Hematopoietic multipotent progenitor cell (in vitro differentiated cells): Measurements from ENCODE around the gene IQSEC3.

- CAGE, long polyA plus RNA: no peak
Observed at GRCh38 chr12:10413-10790, 56.2 kb upstream of the IQSEC3 start.

- CAGE, long polyA plus RNA: no peak
Observed at GRCh38 chr12:21568-22467, 44.7 kb upstream of the IQSEC3 start.

GRCh38 chr12:66358-67252 lies at the start of gene IQSEC3:
TSS of gene IQSEC3 (plus strand) at chr12:66767.
- CAGE, long polyA plus RNA: no peak

- CAGE, long polyA plus RNA: start-site peak on the minus strand at chr12:111959-111991, 55 reads; start-site peak on the minus strand at chr12:112077-112133, 11 reads
Observed at GRCh38 chr12:111672-112260, 45.2 kb downstream of the IQSEC3 start.

GRCh38 chr12:163231-163699 lies 50.7 kb downstream of the SLC6A12 start:
- CAGE, long polyA plus RNA: no peak

DNA sequence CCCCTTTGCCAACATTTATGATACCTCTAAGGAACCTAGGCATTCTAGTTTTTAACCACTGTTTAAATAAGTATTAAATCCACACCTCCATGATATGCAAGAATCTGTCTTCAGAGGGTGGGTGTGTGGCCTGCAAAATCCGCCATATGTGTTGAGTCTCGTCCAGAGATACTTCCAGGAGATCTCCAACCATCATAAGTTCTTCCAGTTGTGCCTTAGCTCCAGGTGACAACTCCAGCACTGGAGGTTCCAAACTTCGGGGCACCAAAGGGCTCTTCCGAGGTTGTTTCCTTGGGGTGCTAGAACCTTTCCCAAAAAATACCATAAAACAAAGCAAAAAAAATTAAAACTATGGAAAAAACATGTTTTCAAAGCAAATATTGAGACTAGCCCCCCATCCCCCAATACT lies 32.9 kb upstream of the SLC6A13 start:
- CAGE, long polyA plus RNA: no peak

DNA sequence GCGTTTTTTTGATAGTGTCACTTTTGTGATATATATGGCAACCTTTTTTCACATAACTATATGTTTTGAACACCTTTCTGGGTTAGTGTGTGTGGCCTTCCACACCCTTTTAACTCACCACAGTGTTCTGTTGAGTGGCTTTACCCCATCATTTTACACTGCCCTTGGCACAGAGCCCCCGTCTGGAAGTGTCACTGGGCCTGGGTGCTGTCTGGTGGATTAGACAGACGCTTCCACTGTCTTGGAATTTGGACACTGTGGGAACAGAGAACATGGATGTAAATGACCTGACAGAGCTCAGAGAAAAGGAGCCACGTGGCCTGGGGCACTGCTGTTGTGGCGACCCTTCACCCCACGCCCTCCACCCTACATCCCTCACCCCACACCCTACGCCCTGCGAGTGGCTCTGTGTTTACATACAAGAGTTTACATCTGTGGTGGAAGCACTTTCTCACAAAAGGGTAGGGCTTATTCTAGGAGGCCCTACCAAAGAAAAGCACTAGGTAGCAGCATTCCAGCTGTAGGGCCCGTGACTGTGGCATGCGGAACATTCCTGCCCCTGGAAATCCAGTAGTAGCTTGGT lies 47.6 kb downstream of the B4GALNT3 start:
- CAGE, long polyA plus RNA: no peak

- CAGE, long polyA plus RNA: no peak
Observed at GRCh38 chr12:541844-542075, 82.0 kb downstream of the B4GALNT3 start.

- CAGE, long polyA plus RNA: no peak
Observed at GRCh38 chr12:542691-543426, 83.1 kb downstream of the B4GALNT3 start.

- CAGE, long polyA plus RNA: no peak
Observed at GRCh38 chr12:550497-551150, 90.9 kb downstream of the B4GALNT3 start.

DNA sequence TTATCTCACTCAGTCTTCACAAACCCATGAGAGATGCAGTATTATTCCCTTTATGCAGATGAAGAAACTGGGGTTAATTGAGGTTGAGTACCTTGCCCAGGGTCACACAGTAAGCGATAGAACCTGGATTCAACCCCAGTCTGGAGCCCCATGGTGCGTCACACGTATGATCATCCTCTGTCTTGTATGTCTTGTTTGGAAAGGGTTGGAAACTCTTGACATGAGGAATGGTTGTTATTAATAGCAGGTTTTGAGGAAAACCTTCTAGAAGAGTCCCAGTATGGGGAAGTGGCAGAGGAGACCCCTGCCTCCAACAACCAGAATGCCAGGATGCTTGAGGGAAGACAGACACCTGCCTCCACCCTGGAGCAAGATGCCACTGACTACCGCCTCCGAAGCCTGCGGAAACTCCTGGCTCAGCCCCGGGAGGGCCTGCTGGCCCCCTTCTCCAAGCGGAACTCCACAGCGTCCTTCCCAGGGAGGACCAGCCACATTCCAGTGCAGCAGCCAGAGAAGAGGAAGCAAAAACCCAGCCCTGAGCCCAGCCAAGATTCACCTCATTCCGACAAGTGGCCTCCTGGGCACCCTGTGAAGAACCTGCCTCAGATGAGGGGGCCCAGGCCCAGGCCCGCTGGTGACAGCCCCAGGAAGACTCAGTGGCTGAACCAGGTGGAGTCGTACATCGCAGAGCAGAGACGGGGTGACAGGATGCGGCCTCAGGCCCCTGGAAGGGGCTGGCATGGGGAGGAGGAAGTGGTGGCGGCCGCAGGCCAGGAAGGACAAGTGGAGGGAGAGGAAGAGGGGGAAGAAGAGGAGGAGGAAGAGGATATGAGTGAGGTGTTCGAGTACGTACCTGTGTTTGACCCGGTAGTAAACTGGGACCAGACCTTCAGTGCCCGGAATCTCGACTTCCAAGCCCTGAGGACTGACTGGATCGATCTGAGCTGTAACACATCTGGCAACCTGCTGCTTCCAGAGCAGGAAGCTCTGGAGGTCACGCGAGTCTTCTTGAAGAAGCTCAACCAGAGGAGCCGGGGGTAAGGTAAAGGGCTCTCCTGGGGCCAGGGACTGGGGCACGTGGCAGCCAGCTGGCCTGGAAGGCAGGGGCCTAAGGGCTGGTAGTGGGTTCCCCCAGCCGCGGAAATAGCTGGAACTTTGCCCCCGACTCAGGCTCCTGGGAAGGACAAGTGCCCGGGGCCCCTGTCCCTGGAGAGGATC lies 93.6 kb downstream of the B4GALNT3 start:
- CAGE, long polyA plus RNA: no peak

DNA sequence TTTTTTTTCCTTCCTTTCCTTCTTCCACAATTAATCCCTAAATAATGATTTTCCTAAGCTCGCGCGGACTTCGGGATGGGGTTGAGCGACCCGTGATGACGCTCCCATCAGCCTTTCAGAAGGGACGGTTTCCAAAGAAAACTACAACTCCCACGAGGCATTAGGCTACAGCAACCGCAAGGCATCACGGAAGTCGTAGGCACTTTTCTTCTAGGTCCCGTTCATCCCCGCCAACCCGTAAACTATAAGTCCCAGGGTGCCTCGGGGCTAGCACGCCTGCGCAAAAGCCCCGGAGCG lies 214 bp upstream of the WNK1 start:
- CAGE, long polyA plus RNA: no peak

DNA sequence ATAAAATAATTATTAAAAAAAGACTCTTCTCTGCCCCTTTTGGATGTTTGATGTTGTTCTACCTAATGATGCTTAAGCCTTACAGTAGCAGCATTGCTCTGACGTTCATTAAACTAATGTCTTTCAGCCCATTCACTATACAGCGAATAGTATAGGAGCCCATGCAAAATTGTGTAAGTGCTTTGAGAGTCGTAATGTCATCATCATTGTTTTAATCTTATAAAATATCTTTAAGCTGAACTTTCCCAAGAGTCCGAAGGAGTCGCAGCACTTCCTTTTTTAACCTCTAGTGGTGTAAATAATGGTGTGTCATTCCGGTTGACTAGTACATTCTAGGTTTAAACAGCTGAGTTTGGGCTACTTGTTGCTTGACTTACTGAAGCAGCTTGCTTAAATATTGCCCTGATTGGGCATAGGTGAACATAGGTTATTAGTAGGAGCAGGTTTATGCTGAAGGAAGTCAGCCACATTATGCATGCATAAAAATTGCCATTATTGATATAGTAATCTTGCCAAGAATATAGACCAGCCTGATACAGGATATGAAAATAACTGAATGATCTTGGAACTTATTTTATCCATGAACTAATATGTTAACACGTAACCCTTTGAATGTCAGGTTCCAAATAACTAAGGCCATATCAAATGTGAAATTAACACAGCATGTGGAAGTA lies 2.6 kb downstream of the WNK1 start:
- CAGE, long polyA plus RNA: no peak

DNA sequence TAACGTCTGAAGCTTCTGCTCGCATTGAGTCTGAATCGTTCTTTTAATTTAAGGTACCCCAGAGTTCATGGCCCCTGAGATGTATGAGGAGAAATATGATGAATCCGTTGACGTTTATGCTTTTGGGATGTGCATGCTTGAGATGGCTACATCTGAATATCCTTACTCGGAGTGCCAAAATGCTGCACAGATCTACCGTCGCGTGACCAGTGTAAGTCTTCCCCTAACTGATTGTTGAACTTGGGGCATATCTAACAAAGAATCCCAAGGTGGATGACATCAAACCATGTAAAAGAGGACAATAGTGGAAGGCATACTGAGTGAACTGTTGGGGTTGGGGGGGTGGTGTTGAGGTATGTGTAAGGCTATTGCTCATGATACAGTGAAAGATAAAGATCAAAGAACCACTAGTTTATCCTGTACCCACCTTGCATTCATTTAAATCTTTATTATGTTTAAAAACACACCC lies 77.6 kb downstream of the WNK1 start:
- CAGE, long polyA plus RNA: no peak

DNA sequence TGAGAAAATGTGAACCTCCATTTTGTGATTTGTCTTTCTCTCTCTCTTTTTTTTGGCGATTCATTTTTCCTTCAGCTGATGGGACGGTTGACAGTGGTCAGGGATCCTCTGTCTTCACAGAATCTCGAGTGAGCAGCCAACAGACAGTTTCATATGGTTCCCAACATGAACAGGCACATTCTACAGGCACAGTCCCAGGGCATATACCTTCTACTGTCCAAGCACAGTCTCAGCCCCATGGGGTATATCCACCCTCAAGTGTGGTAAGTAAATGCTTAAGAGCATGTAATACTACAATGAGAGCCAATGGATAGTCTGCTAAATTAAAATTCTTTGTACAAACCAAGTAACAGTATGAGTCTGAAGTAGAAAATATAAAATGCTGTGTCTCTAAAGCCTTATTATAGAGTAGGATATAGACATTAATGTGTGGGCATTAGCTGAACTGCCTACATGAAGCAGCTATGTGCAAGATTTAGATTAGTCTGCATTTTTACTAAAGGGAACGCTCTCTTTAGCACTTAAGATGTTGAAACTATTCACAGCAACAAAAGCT lies 87.4 kb downstream of the RAD52 start:
- CAGE, long polyA plus RNA: no peak

GRCh38 chr12:884947-885561 lies 64.4 kb downstream of the RAD52 start:
- CAGE, long polyA plus RNA: no peak

DNA sequence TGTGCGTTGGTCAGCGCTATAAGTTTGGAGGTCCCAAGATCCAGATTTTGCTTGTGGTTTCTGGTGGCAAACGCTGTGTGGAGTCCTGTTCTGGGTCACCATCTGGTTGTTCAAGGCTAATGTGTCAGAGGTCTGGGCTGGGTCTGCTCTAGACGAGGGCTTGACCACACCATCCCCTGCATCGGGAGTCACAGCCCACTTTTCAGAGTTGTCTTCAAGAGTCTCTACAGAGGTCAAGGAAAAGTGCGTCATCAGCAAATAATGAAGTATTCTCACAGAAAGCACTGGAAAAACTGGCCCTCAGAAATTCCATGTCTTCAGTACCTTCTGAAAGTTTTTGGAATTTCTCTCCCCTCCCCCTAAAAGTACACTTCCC lies 35.6 kb downstream of the RAD52 start:
- CAGE, long polyA plus RNA: no peak

- CAGE, long polyA plus RNA: no peak
Observed at GRCh38 chr12:1080618-1080839, 89.5 kb downstream of the ERC1 start.

GRCh38 chr12:1111919-1112438 lies 121.0 kb downstream of the ERC1 start:
- CAGE, long polyA plus RNA: no peak

GRCh38 chr12:1124716-1125251 lies 133.8 kb downstream of the ERC1 start:
- CAGE, long polyA plus RNA: no peak